Cerebral cortex (tissue), 2 donors: ENCODE measurements around the gene MMRN2.

DNA sequence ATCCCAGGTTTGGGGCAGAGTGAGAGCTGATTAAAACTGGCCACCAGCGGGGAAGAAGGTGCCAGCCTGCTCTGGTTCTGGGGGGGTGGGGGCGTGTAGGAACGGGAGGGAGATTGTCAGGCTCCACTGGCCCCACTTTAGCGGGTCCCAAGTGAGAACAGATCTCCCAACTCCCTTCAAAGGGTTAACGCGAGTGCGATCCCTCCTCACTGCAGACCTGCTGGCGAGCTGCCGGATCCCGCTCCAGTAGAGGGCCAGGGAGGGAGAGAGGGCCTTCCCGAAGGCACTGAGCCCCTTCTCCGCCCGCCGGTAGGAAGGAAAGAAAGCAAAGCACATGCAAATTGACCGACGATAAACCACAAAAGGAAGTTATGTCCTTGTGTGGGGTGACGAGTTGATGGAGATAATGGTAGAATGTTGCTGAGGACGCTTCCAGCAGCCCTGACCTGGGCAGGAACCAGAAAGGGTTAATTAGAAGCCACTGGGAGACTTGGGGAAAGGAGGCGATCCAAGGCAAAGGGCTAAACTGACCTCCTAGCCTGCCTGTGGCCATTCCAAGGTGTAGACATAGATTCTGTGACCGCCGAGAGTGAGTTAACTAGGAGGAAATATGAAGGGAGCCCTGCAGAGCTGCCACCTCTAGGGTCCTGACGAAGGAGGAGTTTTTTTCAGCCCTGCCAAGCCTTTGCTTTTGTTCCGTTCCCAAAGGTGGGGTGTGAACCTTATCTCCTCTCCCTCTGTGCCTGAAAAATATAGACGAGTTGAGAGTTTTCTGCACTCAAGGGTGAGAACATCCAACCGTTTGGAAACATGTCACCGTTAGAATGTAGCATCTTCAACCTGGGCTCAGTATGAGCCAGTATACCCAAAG lies 1.5 kb downstream of the NRG3 start:
- PRO-cap, 2 experiments: no peak in any of the 2 experiments

GRCh38 chr10:82349329-82350163 lies 474.6 kb downstream of the NRG3 start:
- PRO-cap, 2 experiments: no peak in any of the 2 experiments

- PRO-cap, 2 experiments: no peak in any of the 2 experiments
These were observed 13.1 kb downstream of the GHITM start for GRCh38 chr10:84152085-84153214.

DNA sequence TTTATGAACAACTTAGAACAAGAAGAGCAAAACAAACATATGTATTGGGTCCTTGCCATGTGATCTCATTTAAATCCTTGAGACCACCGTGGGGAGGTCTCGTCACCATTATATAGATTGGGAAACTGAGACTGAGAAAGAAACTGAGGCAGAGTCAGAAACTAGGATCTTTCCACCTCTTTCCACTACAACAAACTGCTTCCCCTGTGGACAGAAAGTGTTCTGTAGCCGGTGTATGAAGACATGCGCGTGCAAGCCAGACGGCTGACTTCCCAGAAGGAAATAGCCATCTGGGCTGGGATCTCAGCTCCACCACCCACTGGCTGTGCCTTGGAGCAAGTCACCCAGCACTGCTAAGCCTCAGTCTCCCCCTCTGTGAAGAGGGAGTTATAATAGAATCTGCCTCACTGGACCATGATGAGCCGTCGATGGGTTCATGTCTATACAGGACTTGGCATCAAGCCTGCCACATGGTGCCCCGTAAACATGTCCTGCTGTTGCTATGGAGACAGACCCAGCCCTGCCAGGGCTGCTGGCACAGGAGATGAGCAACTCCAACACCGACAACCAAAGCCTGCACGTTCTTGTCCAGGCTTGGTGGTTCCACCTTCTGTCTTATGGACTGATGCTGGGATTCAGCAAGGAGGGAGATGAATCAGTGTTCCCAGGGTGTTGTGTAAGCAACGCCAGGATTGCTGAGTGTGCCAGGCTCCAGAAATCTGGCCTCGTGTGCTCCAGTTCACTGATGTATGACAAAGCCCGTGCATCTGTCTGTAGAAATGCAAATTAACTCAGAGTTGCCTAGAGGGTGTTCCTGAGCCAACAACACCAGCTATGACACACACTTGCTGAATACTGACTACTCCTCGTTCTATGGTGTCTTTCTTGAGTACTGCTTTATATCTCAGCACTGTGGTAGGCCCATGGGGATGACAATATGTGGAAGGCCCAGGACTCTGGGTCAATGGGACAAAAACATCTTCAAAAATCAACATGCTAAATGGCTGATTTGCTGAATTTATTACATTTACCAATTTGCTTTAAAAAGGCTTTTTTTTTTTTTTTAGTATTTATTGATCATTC lies 5.6 kb downstream of the GPR15LG start:
- PRO-cap, 2 experiments: no peak in any of the 2 experiments

DNA sequence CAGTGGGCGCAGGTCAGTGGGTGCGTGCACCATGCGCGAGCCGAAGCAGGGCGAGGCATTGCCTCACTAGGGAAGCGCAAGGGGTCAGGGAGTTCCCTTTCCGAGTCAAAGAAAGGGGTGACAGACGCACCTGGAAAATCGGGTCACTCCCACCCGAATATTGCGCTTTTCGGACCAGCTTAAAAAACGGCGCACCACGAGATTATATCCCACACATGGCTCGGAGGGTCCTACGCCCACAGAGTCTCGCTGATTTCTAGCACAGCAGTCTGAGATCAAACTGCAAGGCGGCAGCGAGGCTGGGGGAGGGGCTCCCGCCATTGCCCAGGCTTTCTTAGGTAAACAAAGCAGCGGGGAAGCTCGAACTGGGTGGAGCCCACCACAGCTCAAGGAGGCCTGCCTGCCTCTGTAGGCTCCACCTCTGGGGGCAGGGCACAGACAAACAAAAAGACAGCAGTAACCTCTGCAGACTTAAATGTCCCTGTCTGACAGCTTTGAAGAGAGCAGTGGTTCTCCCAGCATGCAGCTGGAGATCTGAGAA lies 35.3 kb downstream of the RGR start:
- PRO-cap, 2 experiments: no peak in any of the 2 experiments

- PRO-cap, 2 experiments: no peak in any of the 2 experiments
These were observed 7.7 kb downstream of the CCSER2 start for GRCh38 chr10:84335810-84336684.

GRCh38 chr10:84415886-84416142 lies 87.4 kb downstream of the CCSER2 start:
- PRO-cap, 2 experiments: no peak in any of the 2 experiments

GRCh38 chr10:85993091-85993759 lies 373.4 kb downstream of the GRID1 start:
- PRO-cap, 2 experiments: no peak in any of the 2 experiments

DNA sequence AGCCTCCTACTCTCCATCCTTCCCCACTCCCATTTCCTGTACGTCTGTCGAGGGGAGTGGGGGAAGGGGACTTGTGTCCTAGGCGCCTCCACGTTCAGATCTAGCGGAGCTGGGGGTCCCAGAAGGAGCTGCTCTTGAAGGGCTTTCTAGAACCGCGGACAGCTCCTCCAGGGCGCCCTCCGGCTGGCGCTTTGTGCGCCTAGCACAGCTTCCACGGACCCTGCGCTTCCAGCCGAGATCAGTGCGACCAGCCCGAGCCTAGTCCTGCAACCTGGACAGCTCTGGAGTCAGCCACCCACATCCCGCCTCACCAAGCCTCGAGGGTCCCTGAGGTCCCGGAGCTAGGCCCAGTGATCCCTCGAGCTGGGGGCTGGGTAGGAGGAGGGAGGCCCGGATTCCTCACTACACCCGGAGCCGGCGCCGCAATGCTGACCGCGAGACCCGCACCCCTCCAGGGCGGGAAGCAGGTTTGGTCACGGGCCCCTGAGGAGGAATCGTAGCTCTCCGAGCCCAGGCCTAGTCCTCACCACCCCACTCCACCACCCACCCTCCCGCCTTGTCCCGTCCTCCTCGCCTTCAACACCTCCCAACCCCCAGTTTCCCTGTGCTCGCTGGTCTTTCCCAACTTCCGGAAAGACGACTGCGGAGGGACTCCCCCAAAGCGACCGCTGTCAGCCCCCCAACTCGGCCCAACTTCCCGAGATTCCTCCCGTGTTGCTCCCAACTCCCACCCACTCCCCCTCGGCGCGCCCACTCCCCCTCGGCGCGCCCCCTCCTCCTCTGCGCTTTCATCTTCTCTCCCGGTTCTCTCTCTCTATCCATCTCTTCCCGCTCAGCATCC lies 1.7 kb downstream of the GRID1 start:
- PRO-cap, 2 experiments: peak in 1 of 2 experiments; most common plus-strand start position 97 of the sequence (in 1); most common minus-strand start position 524 of the sequence (in 1)

DNA sequence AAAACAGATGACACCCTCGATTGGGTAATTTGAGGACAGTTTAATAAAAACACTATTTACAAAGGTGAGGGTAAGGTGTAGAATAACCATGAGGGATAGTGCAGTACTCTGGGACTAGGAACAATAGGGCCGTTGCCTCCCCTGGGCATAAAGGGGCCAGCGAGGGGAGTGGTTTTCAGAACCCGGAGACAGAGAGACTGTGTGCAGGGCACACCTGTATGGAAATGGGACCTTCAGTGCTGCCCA lies 35.2 kb upstream of the WAPL start:
- PRO-cap, 2 experiments: peak in 1 of 2 experiments; most common minus-strand start position 196 of the sequence (in 1)

DNA sequence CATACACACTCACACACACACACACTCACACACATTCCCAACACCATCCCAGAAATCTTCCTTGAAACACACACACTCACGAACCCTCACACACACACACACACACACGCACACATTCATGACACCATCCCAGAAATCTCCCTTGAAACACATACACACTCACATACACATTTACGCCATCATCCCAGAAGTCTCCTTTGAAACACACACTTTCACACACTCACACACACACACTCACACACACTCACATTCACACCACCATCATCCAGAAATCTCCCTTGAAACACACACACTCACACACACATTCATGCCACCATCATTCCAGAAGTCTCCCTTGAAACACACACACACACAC lies 332 bp upstream of the OPN4 start:
- PRO-cap, 2 experiments: no peak in any of the 2 experiments

- PRO-cap, 2 experiments: no peak in any of the 2 experiments
These were observed 3.0 kb downstream of the OPN4 start for GRCh38 chr10:86657375-86657770.

DNA sequence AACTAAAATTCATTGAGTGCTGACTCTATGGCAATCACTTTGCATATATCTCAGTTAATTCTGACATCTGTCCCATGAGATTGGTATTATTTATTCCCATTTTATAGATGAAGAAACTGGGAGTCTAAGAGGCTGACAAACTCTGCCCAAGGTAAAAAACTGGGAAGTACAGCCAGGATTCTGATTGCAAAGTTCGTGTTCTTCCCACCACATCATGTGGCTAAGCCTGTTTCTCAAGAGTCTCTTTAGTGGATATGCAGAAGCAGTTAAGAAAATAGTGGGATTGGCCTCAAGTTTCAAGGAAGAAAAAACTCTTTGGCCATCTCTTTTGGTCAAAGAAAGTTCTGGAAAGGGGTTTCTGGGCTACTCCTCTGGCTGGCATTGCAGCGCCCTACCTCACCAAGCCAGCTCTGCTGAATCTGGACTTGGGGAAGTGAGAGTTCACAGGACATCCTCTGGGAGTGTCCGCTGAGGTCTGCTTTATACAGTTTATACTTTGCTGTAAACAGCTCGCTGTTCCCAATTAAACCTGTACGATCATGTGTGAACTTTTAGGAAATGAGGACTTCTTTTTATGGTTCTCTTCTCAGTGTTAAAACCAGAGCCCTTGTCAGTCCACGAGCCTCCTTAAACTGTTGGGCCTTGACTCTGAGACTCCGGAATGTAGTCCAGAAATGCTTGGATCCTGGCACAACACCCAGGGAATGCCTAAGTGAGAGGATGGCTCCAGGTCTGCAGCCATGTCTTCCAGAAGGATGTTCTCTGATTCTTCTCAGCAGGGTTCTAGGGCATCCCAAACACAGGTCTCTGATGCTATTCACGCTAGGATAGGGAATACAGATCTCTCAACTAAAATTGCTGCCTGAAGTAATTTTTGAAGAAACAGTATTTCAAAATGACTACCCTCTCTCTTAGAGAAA lies 12.1 kb upstream of the BMPR1A start:
- PRO-cap, 2 experiments: no peak in any of the 2 experiments

DNA sequence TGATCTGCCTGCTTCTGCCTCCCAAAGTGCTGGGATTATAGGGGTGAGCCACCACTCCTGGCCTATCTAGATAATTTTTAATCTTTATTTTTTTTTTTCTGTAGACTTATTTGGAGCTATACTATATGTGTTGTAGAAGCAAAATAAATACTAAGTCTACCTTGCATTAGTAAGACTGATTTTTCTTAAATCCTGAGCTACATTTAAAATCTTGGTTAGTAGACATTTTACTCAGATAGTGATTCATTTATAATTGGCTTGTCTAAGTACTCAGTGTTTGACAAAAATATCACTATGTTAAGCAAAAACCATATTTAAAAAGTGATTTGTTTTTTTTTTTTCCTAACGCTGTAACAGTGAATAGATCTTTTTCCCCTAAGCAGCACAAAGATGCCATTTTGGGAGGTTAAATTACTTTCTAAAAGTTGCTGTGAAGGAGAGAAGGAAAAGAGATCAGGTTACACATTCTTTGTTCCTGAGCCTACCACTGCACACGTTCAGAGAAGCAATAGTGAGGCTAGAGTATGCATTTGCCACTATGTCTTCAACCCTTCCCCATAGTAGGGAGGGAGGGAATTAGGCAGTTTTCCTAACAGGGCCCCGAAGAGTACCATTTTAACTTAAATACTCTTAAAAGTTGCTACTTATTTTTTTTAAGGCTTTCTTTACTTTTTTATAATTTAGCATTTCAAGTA lies 38.8 kb downstream of the BMPR1A start:
- PRO-cap, 2 experiments: no peak in any of the 2 experiments

DNA sequence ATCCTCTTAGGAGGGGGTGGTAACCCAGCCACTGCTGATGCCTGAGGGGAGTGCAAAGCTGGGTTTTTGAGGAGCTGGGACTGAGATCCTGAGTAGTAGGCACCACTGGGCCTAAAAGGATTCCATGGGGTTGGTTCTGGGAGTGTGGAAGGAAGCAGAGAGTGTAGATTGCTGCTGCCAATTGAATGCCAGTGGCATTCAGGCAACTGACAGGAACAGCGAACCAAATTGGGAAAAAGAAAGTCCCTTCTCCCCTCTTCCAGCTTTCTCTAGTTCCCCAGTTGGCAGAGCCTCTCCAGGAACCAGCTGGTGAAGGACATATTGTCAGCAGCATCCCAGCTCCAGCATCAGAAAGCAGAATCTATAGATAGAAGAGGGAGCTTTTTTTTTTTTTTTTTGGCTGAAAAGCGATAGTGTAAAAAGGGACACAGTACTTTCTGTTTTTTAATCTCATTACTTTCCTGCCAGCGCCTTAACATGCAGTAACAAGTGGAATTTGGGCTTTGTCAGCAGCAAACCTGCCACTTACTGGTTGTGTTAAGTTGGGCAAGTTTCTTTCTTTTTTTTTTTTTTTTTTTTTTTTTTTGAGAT lies 91.5 kb downstream of the MMRN2 start:
- PRO-cap, 2 experiments: no peak in any of the 2 experiments

- PRO-cap, 2 experiments: peak in 1 of 2 experiments; most common plus-strand start chr10:86954640 (in 1); most common minus-strand start chr10:86954421 (in 1)
These were observed 3.0 kb downstream of the MMRN2 start for GRCh38 chr10:86954122-86955097.

DNA sequence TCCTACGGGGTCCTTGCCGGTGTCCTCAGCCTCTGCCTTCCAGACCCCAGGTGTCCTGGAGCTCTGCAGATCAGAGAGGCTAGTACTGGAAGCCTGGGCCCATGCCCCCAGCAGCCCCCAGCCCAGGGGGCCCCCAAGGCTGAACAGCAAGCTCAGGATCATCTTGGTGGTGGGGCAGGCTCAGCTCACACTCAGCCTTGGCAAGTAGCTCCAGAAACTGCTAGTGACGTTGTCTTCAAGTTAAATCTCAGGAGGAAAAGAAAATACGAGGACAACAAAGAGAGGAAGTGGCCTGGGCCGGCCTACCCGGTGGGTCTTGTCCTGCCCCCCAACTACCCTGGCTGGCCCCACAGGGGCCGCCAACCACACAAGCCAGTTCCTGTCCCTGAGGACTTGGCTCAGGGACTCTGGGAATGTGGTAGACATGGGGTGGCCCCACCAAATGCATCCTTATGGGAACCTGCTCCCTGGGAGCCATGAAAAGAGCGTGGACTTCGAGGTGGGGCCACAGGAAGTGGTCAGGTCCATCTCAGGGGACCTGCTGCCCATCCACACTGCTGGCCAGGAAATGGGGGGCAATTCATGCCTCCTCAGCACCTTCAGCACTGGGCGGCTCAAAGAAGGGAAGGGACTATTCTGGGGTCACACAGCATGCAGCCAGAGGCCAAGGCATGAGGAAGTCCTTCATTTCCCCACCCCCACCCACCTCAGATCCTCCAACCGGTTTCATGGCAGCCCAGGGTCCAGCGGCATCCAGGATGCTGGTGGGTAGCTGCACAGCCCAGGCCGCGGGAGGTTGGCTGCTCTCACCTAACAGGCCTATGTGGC lies at the start of gene MMRN2:
Gene MMRN2 (minus strand): TSS at position 236 of the 828 bp plus-strand sequence.
- PRO-cap, 2 experiments: peak in 1 of 2 experiments; most common plus-strand start position 271 of the sequence (in 1); most common minus-strand start position 228 of the sequence (in 1)

DNA sequence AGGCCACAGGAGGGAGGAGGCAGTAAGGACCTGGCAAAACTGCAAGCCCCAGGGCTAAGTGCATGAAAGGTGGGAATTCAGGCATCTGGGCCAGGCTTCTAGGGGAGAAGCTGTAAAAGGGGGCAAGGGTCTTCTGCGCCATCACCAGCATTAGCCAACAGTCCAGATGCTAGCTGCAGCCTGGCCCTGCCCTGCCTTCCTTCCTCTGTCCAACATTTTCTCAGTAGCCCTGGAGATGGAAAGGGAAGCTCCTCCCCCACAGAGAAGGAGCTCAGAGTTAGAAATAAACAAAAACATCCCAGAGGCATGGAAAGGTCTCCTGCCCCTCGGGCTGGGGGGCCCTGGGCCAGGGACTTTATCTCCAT lies 1.4 kb downstream of the ADIRF start:
- PRO-cap, 2 experiments: peak in 1 of 2 experiments; most common plus-strand start position 296 of the sequence (in 1); most common minus-strand start position 207 of the sequence (in 1)

- PRO-cap, 2 experiments: peak in 2 of 2 experiments; most common plus-strand start chr10:86971052 (in 1); most common minus-strand start chr10:86971240 (in 2)
These were observed 2.5 kb downstream of the ADIRF start for GRCh38 chr10:86970598-86971414.

- PRO-cap, 2 experiments: no peak in any of the 2 experiments
These were observed 12.7 kb downstream of the ADIRF start for GRCh38 chr10:86980820-86981538.